ENCODE results near the genes NLRP8, EDDM13 and ZNF583.

- PRO-cap, 3 experiments, result no peak in any of the 3 experiments
- RAMPAGE, long total RNA, result start-site peak on the minus strand at chr19:55388312-55388345, 58 and 92 reads in 2 replicates
- RRBS, 2 experiments, result no CpG with 5 or more reads among the region's 9 CpGs
Measured at GRCh38 chr19:55388162-55388679, 2.5 kb downstream of the RPL28 start.

- PRO-cap, 3 experiments, result no peak in any of the 3 experiments
- RAMPAGE, long total RNA, result no peak
- RRBS, 2 experiments, result no CpG with 5 or more reads among the region's 31 CpGs
Measured at GRCh38 chr19:55483712-55484260, 1.2 kb upstream of the NAT14 start.

DNA sequence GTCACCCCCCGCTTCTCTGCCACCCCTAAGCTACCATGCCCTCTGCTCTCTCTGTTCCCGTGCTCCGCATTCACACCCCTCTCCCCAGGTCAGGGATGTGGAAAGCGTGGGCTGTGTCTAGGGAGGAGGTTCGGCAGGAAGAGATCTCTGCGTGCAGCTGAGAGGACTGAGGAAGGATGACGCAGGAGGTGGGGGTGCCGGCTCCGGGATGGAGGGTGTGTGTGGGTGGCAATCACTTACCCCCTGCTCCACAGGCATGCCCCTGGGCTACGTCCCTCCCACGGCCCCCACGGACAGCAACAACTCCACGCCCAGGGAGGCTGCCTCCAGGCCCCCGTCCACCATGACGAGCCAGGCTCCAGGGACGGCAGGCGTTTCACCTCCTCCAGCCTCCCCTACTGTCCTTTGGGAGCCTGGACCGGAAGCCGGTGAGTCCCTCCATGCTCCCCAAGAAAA, 6.1 kb downstream of the SSC5D start:
- PRO-cap, 3 experiments, result peak in 2 of 3 experiments; most common plus-strand start position 160 of the sequence (in 1); most common minus-strand start position 135 of the sequence (in 2)
- RAMPAGE, long total RNA, result no peak
- RRBS, 2 experiments, result no CpG with 5 or more reads among the region's 19 CpGs

DNA sequence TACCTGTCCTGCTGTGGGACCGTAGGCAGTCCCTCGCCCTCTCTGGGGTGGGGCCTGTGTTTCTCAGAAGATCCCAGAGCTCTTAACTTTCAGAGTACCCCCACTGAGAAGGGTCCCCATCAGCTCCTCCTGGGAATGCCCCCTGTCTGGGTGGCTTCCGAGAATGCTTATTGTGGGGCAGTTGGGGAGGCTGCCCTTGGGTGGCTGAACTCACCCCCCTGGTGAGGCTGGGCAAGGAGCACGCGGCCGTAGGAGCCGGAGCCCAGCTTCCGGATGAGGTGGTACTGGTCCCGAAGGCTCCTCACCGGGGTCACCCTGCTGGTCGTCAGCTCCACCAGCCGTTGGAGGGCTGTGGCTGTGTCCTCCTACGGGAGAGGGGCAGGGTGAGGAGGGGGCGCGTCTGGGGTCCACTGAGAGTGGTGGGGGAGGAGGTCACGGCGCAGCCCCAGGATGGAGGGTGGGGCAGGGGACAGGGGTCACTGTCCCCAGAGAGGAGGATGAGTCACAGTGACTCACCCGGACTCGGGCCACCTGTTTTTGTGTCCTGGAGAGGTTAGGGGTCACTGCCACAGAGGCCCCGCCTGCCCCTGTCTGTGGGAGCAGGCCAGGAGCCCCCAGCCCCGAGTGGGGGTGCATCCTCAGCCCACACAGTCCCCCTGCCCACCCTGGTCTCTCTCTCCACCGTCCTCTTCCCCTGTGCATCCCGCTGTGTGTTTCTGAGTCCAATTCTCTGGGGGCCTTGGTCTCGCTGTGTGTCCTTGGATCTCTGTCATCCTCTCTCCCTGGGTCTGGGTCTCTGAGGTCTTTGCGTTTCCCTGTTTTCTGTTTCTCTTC, 541 bp downstream of the SBK3 start:
- PRO-cap, 3 experiments, result peak in 1 of 3 experiments; most common plus-strand start position 563 of the sequence (in 1); most common minus-strand start position 343 of the sequence (in 1)
- RAMPAGE, long total RNA, result no peak
- RRBS, 2 experiments, result 70% methylated on average over 2 of the region's 25 CpGs; no CpG with 5 or more reads in 1 of the 2 experiments

DNA sequence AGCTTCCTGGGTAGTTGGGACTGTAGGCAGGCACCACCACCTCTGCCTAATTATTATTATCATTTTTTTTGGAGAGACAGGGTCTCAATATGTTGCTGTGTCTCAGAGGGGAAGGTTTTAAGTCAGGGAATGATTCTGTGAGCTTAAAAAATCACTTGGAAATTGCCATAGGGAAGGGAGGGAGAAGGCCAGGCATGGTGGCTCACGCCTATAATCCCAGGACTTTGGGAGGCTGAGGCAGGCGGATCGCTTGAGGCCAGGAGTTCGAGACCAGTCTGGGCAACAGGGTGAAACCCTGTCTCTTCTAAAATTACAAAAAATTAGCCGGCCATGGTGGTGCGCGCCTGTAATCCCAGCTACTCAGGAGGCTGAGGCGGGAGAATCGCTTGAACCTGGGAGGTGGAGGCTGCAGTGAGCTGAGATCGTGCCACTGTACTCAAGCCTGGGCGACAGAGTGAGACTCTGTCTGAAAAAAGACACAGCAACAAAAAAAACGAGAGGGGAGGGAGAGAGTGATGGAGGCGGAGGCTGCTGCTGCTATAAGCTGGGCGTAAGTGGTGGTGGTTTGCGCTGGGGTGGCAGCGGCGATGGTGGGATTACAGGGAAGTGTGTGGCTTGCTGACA, 3.6 kb upstream of the ZNF580 start:
- PRO-cap, 3 experiments, result no peak in any of the 3 experiments
- RAMPAGE, long total RNA, result no peak
- RRBS, 2 experiments, result no CpG with 5 or more reads among the region's 17 CpGs

DNA sequence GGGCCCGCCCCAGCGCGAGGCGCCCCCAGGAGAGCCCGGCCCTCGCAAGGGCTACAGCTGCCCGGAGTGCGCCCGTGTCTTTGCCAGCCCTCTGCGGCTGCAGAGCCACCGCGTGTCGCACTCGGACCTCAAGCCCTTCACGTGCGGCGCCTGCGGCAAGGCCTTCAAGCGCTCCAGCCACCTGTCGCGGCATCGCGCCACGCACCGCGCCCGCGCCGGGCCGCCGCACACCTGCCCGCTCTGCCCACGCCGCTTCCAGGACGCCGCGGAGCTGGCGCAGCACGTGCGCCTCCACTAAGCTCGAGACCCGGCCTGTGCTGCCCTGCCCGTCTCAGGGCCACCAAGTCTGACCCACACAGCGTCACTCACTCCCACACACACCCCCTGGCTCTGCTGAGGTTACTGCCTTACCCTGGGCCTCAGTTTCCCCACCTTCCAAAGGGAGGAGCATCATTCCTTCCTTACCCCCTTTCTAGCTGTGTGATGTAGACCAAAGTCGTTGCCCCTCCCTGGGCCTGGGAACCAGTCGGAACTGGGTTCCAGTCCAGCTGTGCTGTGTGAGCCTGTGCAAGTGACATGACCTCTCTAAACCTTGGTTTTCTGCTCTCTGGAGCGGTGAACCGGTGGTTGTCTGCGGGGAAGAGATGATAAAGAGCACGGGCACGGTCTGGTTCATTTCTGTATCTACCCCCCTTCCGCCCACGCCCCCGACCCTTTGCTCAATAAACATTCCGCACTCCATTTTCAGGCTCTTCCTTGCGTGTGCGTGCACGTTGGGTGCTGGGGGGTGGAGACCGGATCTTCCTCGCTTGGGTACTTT, 509 bp upstream of the ZNF581 start:
- PRO-cap, 3 experiments, result no peak in any of the 3 experiments
- RAMPAGE, long total RNA, result no peak
- RRBS, 2 experiments, result 5 to 6% methylated on average over 17 to 18 of the region's 60 CpGs

DNA sequence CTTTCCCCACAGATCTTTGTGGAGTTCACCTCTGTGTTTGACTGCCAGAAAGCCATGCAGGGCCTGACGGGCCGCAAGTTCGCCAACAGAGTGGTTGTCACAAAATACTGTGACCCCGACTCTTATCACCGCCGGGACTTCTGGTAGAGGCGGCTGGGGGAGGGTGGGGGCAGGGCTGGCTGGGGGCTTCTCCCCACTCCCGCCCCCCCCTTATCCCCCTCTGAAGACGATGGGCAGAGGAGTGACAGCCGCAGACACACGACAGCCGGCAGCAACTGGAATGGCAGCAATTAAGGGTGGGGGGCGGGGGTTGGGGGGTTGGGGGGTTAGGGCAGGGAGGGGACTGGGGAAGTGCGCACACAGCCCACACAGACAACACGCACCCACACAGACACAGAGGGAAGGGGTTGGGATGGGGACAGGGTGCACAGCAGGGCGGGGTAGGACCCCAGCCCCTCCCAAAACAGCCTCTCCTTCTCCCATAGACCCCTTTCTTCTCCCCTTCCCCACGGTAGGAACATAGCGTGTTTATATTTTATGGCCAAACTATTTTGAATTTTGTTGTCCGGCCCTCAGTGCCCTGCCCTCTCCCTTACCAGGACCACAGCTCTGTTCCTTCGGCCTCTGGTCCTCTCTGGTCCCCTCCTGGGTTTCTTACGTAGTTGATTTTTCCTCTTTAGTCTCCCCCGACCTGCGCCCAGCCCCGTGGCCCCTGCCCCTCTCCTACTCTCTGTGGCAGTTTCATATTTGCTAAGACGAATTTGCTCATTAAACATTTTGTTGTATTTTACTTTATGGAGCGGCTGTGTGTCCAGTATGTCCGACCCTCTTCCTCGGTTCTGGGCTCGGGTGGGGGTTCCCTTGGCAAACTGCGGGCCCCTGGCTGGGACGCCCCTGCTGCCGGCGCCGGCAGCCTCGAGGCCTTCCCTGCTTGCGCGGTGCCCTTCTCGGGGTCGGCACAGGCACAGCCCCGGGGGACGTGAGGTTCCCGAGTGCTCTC, 804 bp upstream of the EPN1 start:
- PRO-cap, 3 experiments, result no peak in any of the 3 experiments
- RAMPAGE, long total RNA, result no peak
- RRBS, 2 experiments, result 4 to 32% methylated on average over 3 to 5 of the region's 42 CpGs

GRCh38 chr19:55678075-55678988, 3.3 kb downstream of the EPN1 start:
- PRO-cap, 3 experiments, result no peak in any of the 3 experiments
- RAMPAGE, long total RNA, result no peak
- RRBS, 2 experiments, result 83 to 92% methylated on average over 8 of the region's 34 CpGs

GRCh38 chr19:55691774-55692352, 16.8 kb downstream of the EPN1 start:
- PRO-cap, 3 experiments, result no peak in any of the 3 experiments
- RAMPAGE, long total RNA, result no peak
- RRBS, 2 experiments, result no CpG with 5 or more reads among the region's 21 CpGs

GRCh38 chr19:55704077-55704922, 29.3 kb downstream of the EPN1 start:
- PRO-cap, 3 experiments, result no peak in any of the 3 experiments
- RAMPAGE, long total RNA, result no peak
- RRBS, 2 experiments, result no CpG with 5 or more reads among the region's 32 CpGs

DNA sequence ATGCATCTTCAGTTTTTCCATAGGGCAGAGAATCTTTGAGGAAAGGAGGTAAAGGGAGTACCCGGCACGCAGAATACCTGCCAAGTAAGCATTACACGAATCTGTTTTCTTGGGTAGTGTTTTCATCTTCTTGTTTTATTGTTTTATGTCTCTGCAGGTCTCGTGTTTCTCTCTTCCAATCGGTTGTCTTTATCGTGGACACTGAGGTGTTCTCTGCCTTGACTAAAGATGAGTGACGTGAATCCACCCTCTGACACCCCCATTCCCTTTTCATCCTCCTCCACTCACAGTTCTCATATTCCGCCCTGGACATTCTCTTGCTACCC, at the start of gene NLRP8:
NLRP8 (plus strand) TSS at position 158 of the 326 bp plus-strand sequence.
- PRO-cap, 3 experiments, result no peak in any of the 3 experiments
- RAMPAGE, long total RNA, result no peak
- RRBS, 2 experiments, result no CpG with 5 or more reads among the region's 8 CpGs

DNA sequence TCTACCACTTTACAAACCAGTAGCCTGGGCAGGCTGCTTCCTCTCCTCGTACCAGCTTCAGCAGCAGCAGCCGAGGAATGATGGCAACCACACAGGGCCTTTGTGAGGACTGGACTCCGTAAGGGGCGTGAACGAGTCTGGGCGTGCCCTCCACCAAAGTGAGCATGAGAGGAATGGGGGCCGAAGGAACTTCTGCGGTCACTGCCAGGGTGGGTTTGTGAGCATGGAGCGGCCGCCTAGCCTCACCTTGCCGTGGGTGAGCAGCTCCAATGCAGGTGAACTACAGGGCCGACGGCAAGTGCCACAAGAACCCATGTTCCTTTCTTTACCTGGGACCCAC, 36.0 kb downstream of the ZNF787 start:
- PRO-cap, 3 experiments, result no peak in any of the 3 experiments
- RAMPAGE, long total RNA, result no peak
- RRBS, 2 experiments, result no CpG with 5 or more reads among the region's 13 CpGs

DNA sequence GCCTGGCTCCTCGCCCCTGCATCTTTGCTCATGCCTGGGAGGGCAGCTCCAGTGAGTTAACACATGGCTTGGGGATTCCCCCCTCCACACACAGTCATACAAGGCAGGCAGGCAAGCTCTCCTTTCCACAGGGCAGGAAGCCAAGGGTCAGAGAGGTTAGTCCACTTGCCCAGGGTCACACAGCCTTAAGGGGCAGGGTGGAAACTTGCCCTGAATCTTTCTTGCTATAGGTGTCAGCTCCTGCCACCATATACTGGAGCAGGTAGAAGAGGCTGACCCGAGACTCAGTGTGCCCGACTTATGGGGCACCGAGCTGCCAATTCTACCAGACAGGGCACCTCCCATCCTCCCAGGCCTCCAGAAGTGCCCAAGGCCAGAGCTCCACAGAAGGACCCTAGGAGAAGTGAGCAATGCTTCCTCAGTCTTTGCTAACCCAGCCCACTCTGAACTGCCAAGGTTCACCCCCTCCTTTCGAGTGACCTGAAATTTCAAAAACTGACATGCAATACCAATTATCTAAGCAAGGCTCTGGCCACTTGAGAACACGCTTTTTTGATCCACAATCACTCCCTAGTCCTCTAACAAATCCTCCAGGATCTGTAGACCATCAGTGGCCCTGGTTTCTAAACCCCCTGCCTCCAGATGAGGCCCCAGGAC, 35.2 kb downstream of the ZNF787 start:
- PRO-cap, 3 experiments, result no peak in any of the 3 experiments
- RAMPAGE, long total RNA, result no peak
- RRBS, 2 experiments, result no CpG with 5 or more reads among the region's 6 CpGs

- PRO-cap, 3 experiments, result no peak in any of the 3 experiments
- RAMPAGE, long total RNA, result no peak
- RRBS, 2 experiments, result no CpG with 5 or more reads among the region's 28 CpGs
Measured at GRCh38 chr19:56091748-56092106, 29.4 kb downstream of the ZNF787 start.

GRCh38 chr19:56141480-56142056, 481 bp downstream of the ZNF444 start:
- PRO-cap, 3 experiments, result no peak in any of the 3 experiments
- RAMPAGE, long total RNA, result no peak
- RRBS, 2 experiments, result no CpG with 5 or more reads among the region's 25 CpGs

DNA sequence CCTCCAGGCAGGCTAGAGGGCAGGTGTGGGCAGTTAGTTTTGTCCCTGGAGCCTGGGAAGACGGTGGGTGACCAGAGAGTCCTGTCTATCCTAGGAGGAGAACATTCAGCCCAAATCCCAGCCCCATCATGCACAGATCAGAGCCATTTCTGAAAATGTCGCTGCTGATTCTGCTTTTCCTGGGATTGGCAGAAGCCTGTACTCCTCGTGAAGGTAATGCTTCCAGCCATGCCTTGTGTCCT, at the start of gene EDDM13:
EDDM13 (plus strand) TSS at position 42 of the 242 bp plus-strand sequence.
- PRO-cap, 3 experiments, result no peak in any of the 3 experiments
- RAMPAGE, long total RNA, result no peak
- RRBS, 2 experiments, result no CpG with 5 or more reads among the region's 3 CpGs

GRCh38 chr19:56404175-56404723, at the start of gene ZNF583:
Gene ZNF583, plus strand, starts transcription at chr19:56404332.
- PRO-cap, 3 experiments, result peak in 2 of 3 experiments; most common plus-strand start chr19:56404332 (in 2); most common minus-strand start chr19:56404238 (in 1)
- RAMPAGE, long total RNA, result start-site peak on the plus strand at chr19:56404326-56404351, 35 and 34 reads in 2 replicates
- RRBS, 2 experiments, result 2% methylated on average over 30 of the region's 39 CpGs

DNA sequence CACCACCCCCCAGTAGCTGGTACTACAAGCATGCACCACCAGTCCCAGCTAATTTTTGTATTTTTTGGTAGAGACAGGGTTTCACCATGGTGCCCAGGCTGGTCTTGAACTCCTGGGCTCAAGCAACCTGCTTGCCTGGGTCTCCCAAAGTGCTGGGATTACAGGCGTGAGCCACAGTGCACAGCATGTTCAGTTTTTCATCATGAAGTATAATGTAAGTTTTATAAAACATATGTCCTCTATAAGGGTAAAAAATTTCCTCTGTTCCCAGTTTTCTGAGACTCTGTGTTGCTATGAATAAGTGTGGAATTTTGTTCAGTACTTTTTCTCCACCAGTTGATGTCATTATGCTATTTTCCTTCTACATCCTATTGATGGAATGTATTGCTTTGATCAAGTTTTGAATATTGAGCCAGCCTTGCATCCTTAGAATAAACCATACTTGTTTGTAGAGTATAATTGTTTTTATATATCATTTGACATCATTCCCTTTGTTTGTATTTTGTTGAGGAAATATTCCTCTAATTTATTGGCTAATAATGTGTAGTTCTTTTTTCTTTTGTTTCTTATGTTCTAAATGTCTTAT, 16.3 kb upstream of the AURKC start:
- PRO-cap, 3 experiments, result no peak in any of the 3 experiments
- RAMPAGE, long total RNA, result no peak
- RRBS, 2 experiments, result no CpG with 5 or more reads among the region's 1 CpG

DNA sequence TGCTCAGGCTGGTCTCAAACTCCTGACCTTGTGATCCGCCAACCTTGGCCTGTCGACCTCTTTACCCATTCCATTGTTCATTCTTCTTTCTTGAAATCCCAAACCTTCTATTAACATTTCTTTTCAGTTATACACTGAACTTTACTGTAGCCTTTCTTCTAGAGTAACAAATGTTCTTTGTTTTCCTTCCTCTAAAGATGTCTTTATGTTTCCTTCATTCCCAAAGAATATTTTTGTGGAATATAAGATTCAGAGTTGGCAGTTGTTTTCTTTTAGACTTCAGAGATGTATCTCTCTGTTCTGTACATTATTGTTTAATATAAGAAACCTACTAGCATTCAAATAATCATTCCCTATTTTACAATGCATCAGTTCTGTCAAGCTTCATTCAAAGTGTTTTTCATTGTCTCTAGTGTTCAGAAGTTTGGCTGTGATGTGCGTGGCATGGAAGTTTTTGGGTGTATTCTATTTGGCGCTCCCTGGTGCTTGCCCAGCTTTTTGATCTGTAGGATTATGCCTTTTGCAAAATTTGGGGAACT, 12.8 kb upstream of the AURKC start:
- PRO-cap, 3 experiments, result no peak in any of the 3 experiments
- RAMPAGE, long total RNA, result no peak
- RRBS, 2 experiments, result no CpG with 5 or more reads among the region's 4 CpGs

DNA sequence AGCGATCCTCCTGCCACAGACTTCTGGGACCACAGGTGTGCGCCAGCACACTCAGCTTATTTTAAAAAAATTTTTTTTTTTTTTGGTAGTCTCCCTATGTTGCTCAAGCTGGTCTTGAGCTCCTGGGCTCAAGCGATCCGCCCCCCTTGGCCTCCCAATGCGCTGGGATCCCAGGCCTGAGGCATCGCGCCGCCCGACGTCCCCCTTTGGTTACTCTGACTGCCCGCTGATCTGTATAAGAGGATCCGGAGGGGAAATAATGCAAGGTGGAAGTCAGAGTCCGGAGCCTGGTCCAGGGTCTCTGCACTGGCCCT, 498 bp upstream of the ZNF805 start:
- PRO-cap, 3 experiments, result no peak in any of the 3 experiments
- RAMPAGE, long total RNA, result no peak
- RRBS, 2 experiments, result 4 to 5% methylated on average over 1 of the region's 13 CpGs